HGPS cell (cell line): ENCODE data around the genes IL32 and DNASE1.

DNA sequence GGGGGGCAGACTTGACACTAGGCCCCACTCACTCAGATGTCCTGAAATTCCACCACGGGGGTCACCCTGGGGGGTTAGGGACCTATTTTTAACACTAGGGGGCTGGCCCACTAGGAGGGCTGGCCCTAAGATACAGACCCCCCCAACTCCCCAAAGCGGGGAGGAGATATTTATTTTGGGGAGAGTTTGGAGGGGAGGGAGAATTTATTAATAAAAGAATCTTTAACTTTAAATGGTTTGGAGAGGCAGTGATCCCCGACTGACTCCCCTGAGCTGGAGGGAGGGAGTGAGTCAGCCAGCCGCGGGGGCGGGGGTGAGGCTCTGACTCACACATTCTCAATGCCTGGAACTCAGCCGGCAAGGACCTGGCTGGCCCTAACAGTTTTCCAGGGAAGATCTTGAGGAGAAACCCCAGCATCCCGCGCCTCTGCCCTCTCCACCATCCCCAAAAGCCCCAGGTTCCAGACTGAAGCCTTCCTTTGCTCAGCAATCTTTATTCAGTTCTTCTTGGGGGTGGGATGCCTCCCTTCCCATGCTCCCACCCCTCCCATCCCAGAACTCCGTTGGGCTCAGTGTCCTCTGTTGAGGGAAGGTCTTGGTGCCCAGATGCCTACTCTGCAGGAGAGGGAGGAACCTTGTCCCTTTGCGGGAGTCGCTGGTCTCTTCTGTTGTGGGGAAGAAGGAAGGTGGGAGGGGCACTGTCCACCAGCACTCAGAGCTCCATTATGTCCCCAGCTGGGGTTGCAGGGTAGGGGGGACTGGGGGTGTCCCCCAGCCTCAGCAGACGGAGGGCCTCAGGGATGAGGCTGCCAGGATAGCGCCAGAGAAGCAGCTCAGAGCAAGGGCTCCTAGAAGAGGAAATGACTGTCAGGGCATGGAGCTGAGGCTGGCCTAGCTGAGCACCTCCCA, 1.3 kb downstream of the HCFC1R1 start:
- RRBS = no CpG with 5 or more reads among the region's 14 CpGs

- RRBS = no CpG with 5 or more reads among the region's 6 CpGs
These were observed 633 bp downstream of the HCFC1R1 start for GRCh38 chr16:3023060-3023558.

DNA sequence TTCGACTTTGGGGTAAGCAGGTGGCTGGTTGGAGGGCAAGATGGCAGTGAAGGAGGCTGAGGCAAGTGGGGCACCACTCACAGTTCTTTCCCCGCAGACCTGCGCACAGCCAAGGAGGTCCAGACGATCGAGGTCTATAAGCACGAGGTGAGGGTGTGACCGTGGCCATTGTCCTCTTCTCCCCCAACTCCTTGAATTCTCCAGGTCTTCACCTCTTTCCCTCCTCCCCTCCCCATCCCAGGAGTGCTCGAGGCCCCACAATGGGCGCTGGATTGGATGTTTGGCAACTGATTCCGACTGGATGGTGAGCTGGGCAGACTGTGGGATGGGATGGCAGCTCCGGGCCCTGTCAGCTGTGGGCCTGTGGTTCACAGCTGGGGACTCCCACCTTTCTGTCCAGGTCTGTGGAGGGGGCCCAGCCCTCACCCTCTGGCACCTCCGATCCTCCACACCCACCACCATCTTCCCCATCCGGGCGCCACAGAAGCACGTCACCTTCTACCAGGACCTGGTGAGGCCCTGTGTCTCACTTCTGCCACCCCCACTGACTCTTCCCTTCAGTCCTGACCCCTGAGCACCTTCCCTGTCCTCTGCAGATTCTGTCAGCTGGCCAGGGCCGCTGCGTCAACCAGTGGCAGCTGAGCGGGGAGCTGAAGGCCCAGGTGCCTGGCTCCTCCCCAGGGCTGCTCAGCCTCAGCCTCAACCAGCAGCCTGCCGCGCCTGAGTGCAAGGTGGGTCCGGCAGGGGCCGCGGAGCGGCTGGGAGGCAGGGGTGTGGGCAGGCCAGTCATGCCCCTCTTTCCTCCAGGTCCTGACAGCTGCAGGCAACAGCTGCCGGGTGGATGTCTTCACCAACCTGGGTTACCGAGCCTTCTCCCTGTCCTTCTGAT, 3.2 kb downstream of the THOC6 start:
- RRBS = 100% methylated on average over 5 of the region's 26 CpGs

DNA sequence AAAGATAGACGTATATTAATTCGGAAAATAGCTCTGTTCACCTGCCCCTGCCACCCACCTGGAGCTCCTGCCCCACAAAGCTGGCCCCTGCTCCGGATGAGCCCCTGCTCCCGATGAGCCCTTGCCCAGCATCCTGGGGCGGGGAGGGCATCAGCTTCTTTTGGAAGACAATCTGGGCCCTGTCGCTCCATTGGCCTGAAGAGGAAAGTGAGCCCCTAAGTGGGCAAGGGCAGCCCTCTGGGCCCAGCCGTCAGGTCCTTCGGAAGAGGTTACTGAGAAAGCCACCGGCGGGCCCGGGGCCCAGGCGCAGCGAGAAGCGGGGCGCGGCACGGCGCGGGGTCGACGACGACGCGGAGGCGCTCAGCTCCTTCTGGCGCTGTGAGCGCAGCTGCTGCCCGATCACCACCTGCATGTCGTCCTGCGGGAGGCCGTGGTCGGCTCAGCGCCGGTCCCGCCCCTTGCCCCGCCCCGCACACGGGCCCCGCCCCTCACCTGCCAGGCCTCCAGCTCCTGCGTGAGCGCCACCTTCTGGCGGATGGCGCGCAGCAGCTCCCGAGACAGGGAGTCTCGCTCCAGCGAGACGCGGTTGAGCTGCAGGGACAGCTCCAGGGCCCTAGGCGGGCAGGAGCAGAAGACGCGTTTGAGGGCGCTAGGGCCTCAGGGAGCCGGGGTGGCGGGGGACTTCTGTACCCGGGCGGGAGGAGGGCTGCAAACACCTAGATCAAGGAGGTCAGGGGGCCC, 4.2 kb downstream of the THOC6 start:
- RRBS = no CpG with 5 or more reads among the region's 57 CpGs

DNA sequence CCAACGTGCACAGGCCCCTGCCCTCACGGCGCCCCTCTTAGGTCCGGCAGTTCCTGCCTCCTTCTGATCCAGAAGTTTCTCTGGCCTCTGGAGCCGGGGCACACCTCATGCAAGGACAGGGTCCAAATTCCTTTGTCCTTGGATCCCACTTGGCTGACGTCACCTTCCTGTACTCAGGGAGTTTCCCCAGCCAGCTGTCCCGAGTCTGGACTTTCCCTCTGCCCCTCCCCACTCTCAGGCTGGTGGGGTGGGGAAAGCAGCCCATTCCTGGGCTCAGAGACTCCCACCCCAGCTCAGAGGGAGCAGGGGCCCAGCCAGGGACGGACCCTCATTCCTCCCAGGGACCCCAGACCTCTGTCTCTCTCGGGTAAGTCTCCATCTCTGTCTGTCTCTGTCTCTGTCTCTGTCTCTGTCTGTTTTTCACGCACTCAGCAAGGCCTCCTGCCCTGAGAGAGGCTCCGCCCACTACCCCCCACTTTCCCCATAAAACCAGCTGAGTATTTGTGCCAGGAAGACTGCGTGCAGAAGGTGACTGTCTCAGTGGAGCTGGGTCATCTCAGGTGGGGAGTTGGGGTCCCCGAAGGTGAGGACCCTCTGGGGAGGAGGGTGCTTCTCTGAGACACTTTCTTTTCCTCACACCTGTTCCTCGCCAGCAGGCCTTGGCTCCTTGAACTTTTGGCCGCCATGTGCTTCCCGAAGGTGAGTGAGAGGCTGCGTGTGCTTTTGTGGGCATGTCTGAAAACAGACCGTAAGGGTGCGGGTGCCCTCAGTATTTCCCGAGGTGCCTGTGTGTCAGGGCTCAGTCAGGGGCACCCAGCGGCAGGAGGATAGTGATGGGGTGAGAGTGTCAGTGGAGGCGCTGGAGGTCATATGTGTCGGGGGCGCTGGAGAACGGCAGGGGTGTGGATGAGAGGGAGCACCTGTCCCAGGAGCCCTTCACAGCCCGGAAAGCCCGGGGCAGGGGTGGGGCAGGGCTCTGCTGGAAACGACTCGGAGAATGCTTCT, at the start of gene IL32:
IL32 (plus strand) TSS at position 513 of the 1,005 bp plus-strand sequence.
- RRBS = 75% methylated on average over 5 of the region's 29 CpGs

DNA sequence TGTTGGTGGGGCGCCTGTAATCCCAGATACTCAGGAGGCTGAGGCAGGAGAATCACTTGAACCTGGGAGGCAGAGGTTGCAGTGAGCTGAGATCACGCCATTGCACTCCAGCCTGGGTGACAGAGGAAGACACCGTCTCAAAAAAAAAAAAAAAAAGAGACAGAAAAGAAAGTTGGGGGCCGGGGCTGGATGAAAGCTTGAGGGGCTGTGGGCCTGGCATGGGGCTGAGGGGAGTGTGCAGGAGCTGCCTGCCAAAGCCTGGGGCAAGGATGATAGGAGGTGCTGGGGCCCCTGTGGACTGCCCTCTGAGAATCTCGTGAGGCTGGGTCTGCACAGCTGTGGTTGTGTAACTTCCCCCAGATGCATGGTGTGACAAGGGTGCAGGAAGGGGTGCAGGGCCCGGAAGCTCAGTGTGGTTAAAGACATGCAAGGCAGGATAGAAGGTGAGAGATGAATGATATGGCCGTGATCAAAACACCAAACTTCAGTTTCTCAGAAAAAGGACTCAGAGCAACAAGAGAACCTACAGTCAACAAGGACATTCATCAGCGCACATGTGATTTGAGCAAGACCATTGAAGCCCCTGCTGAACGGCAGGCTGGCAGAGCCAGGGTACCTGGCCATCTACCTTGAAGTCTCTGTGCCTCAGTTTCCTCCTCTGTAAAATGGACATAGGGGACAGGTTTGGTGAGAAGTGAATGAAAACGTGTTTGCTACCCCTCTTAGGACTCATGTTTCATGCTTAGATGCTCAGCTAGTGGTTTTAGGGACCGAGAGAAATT, 9.5 kb downstream of the IL32 start:
- RRBS = no CpG with 5 or more reads among the region's 11 CpGs

GRCh38 chr16:3078443-3078793, 13.0 kb downstream of the IL32 start:
- RRBS = no CpG with 5 or more reads among the region's 1 CpG

DNA sequence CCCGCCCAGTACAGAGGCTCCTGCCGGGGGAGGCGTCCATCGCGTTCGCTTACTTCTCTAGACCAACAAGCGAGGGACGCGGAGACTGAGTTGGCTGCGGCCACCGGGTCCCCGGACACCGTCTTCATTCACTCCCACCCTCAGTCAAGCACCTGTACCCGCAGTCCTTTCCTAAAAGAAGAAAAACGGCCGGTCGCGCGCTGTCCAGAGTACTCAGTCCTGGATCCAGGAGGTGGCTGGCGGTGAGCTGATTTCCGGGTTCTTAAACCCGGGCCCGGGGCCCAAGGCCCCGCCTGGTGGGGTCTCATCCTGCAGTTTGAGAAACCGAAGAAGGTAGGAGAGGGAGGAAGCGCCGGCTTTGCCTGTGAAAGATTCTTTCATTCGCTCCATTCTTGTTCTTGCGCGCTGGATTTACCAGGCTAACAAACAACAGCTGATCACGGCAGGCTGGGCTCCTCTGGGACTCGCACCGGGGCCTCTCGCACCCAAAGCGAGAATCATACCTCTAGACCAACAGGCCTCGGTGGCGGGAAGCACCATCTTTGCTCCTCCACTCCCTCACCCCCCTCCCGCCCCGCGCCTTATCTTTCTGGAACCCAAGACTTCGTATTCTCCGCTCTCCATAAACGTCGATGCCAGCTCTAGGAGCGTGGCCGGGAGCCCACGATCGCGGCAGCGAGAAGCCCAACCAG, 35.8 kb downstream of the ZNF213 start:
- RRBS = 6% methylated on average over 31 of the region's 50 CpGs

DNA sequence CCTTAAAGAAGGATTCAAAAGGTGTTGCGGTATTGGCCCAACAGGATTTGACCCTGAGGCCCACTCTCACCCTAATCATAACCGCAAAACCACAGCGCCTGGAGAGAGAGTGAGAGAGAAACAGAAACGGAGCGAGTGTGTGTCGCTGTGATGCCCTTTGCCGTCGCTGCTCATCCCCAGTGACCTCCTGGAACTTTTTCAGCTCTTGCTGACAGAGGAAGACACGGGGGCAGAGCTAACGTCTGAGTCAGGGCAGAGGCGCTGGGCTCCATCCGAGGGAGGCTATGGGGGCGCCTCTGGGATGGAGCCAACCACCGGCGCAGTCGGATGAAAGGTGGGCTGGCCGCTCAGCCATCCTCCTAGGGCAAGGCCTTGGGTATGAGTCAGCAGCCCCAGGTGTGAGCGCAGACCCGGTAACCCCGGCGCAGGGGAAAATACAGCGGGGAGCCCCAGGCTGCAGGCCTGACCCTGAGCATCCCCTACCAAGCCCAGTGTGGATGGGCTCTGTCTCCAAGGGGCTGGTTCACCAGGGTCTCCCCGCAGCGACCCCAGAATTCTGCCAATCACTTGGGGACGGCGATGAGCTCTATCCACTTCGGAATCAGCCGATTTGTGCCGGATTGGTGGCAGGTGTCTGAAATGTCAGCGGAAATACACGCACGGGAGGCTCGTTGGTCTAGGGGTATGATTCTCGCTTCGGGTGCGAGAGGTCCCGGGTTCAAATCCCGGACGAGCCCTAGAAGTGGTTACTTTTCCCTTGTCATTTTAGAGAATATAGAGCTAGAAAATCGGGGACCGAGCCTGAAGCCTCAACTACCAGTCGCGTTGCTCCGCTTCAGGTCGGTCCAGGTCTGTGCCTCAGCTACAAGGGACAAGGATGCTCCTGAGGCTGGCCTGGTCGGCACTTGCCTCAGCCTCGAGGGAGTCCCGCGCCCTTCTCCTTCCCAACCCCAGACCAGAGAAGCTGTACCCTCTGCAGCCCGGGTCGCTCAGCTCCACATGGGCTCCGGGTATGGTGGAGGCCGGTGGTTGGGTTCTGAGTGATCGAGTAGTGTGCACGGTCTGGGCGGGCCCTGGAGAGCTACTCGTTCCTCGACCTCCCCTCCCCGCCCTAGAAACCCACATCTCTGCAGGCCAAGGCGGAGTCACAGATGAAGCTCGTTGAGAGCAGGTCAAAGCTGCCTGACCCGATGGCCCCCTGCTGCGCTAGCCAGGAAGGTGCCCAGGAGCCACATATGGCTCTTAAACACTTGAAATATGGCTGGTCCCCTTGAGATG, 37.0 kb downstream of the ZNF213 start:
- RRBS = 7% methylated on average over 8 of the region's 63 CpGs

- RRBS = 2% methylated on average over 26 of the region's 57 CpGs
These were observed 47.8 kb downstream of the ZNF213 start for GRCh38 chr16:3182523-3183202.

GRCh38 chr16:3183203-3183584, 48.4 kb downstream of the ZNF213 start:
- RRBS = 3% methylated on average over 25 of the region's 26 CpGs

DNA sequence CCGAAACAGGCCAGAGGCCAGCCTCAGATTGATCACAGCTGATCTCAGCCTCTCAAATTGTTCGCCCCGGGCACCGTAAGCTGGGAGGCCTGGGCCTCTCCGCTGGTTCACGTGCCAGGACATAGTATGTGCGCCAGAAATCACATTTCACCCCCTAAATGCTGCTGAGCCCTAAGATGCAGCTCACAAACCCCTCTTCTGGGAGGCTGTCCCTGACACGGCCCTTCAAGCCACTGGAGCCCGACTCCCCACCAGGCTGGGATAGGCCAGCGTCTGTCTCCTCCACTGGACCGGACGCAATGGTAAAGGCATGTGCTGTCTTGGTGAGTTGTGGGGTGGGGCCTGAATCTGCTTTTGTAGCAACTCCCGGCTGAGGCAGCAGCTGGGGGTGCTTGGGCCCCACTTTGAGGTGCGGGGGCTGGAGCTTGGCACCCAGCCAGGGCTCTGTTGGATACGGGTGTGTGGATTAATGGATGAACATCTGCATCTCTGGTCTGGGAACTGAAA, 3.4 kb upstream of the NLRC3 start:
- RRBS = 60% methylated on average over 3 of the region's 15 CpGs

DNA sequence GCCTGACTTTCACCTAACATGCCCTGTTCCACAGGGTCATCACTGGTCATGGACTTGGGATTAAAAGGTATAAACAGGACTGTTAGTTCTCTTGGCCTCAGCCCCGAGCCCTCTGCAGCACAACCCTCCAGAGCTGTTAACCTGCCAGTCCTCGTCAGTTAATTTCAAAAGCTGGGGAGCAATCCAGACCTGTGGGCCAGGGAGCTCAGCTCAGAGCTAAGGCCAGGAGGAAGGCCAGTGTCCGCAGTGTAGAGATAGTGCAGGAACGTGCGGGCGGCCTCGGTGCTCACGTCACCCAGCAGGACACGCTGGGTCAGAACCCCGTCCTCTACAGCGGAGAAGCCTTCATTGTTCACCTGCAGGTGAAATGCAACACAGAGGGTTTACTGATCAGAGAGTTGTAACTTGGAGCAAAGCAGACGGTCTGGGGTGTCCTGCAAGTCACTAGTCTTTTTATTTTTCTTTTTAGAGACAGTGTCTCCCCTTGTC, 15.4 kb upstream of the NLRC3 start:
- RRBS = no CpG with 5 or more reads among the region's 12 CpGs

DNA sequence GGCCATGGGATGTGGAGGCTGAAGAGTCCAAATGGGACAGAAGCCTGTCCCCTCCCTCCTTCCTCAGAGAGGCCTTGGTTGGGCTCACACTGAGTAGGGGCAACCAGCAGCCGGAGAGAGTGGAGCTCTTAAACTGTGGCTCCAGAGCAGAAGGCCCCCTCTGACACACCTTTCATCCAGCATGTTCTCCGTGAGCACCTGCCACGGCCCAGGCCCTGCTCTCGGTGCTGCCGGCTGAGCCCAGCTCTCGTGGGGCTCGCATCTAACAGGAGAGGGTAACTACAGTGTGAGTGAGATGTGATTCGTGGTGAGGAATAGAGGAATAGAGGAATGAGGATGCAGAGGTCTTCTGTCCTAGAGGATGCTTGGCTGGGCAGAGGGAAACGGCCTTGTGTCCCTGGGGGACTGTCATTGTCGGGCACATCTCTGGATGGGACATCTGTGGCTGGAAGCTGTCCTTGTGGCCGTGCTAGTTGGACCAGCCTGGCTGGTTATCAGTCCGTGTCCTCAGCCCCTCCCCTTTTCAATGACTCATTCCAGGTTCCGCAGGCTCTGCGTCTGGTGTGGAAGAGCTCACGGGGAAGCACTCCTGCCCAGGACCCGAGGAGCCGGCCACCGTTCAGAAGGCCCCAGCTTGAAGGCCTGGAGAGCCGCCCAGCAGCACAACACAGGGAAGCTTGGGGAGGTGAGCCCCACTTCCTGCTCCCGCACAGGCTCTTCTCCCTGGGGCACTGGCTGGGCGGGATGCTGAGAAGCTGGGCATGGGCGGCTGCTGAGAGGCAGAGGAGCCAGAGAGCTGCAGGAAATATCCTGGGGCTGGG, 11.9 kb upstream of the DNASE1 start:
- RRBS = no CpG with 5 or more reads among the region's 22 CpGs

DNA sequence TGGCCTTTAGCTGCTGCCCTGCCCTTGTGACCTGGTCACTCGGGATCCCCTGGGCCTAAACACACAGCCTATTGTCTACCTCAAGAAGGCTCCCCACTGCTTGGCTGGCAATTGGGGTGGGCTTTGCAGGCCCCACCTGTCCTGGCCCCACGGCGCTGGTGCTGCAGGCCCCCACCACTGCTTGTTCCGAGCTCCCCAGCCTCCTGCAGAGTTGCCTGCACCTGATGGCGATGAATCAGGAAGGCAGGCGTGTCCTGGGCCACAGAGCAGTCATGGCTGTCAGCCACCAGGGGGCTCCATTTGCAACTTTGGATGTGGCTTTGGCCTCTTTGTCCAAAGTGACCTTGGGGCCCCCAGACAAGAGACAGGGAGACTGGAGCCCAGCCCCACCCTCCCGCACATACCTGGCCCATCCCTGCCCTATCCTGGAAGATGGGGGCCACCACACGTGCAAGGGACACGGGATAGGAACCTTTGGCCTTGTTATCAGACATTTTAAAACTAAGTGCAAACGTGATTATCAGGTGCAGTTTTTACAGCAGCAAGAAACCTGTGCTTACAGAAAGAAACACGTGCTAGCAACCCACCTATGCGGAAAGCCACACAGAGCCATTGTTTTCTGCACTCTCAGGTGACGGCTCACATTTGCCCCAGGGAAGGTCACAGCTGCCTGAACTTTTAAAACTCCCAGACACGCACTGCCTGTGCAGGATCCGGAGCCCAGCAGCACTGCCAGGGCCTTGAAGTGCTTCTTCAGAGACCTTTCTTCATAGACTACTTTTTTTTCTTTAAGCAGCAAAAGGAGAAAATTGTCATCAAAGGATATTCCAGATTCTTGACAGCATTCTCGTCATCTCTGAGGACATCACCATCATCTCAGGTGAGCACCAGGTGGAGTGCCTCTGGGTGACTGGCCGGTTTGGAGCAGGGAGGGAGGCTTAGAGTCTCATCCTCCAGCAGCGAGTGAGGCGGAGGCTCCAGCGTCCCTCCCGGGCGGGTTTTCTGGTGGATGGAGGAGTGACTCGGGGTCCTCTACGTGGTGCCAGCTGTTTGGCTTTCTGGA, at the start of gene DNASE1:
DNASE1 (plus strand) TSS at position 527 of the 1,063 bp plus-strand sequence.
- RRBS = 87% methylated on average over 5 of the region's 24 CpGs

DNA sequence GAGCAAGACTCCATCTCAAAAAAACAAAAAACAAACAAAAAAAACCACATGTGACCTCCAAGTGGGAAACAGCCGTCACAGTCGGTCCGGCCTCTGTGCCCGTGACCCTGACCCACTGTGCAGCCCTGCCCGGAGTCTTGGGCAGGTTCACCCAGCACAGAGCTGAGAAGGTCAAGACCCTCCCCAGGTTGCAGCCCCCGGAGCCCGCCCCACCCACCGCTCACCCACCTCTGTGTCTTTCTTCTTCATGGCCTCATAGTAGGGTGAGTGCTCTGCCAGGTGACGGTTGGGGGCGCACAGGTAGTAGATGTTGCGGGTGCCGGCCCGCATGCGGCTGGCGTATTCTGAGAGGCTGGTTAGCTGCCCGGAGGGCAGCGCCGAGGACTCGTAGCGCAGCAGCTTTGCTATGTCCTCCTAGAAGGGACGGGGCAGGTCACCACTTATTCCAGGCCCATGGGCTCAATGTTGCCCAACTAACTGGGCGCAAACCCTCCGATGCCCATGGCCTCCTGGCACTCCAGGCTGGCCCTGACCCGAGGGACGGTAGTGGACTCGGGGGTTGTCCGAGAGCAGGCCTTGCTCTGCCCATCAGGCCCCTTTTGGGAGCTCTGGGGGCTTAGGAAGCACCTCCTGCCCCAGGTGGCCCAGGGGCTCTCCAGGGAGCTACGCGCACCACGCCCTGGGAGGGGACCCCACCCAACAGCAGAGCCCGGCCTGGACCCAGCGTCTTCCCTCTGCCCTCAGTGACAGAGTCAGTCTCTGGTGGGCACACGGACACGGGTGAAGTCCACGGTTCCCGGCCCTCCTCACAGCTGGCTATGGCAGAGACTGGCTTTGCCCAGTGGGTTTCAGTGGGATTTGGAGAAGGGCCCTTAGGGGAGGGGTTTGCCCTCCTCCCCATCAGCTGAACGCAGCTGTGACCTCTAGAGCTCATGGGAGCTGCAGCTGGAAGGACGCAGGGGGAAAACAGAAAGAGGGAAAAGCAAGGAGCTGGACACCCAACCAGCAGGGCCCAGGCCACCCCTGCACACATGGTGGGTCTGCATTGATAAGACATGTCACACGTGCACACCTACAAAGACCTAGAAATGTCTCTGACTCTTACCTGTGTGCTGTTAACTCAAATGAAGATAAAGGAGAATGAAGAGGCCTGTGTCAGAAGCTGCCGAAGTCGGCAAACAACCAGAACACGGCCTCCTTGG, 10.0 kb downstream of the DNASE1 start:
- RRBS = 97% methylated on average over 11 of the region's 42 CpGs

DNA sequence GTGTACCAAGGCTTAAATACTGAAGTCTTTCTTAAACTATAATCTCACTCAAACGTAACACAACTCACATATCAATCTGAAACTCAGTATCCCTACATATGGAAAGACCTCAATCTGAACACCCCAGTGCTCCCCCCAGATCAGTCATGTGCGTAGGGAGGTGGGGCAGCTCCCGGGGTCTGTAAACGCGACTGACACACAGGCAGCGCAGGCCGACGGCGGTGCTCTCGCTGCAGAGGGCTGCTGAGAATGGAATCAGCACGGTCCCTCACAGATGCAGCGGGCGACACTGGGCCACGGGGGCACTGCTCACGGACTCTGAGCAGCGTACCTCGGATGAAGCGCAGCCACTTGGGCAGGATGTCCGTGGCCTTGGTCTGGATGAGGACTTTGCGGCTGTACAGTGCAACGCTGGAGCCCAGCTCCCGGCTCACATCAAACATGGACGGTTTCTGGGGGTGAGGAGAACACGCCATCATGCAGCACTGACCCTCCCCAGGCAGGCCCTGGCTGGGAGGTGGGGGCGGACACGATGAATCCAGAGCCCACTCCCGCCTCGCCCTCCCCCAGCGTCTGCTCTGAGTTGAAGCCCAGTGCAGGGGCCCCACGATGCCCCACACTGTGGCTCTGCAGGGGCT, 18.0 kb downstream of the DNASE1 start:
- RRBS = no CpG with 5 or more reads among the region's 30 CpGs

DNA sequence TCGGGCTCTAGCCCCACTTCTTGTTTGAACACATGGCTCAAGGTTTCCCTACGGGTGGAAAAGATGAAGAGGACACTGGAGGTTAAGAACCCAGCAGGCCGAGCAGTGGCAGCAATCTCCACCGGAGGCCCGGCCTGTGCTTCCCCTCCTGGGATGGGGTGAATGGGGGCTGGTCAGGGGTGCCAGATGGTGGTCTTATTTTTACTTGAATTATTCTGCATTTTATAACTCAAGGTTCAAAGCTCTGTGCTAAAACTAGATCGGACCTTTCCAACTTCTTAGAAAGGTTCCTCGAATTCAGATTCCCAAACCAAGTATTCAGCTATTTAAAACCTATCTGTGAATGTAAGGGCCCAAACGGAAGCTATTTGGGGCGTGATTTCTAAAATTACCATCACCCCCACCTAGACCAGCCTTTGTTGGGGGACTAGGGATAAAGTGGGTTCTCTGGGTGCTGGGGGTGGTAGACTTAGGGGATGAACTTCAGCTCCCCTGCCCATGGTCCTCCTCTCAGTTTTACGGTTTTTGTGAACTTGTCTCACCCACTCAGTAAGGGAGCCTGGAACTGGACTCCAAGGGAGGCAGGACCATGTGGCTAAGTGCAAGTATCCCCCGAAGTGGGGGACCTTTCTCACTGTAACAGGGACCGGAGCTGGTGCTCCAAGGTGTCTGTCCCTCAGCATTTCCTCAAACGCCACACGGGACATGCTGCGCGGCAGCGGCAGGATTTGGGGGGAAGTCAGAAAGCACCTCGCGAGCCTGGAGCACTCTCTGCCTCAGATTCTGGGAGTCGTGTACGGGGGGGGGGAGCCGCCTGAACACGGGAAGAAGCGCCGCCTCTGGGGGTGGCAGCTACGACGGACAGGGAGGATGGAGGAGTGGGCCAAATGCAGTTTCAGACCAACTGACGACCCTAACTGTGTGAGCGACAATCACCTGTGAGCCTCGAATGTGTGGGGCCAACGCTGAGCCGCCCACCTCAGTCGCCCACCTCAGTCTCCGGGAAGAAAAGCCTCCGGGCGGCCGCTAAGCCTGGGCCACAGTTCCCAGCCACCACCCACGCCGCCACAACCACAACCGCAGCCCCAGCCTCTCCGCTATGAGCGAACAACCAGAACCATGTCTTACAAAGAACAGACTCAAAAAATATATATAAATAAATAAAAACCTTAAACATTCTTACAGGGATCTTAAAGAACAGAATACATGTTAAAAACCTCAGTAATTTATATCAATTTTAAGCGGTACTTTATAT, 8.5 kb upstream of the TRAP1 start:
- RRBS = no CpG with 5 or more reads among the region's 43 CpGs

DNA sequence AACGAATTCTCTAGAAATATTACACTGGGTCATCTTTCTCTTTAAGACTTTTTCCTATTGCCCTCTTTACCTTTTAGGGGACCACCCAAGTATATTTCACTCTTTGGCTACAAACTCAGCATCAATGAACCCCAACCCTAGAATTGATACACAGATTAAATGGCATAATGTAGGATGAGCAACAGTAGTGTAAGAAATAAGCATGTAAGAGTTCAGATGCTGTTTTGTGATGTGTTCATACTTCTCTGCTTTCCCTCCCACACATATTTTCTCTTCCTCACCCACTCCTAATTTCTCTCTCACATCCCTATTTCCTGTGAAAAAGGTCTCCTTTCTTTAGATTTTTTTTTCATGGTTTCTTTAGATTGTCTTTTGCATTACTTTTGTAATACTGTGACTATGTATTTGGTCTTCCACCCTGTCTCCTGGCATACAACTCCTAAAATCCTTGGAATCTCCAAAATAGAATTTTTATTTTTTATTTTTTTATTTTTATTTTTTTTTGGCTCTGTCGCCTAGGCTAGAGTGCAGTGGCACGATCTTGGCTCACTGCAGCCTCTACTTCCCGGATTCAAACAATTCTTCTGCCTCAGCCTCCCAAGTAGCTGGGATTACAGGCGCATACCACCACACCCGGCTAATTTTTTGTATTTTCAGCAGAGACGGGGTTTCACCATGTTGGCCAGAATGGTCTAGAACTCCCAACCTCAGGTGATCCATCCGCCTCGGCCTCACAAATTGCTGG, 21.6 kb downstream of the CREBBP start:
- RRBS = no CpG with 5 or more reads among the region's 9 CpGs

DNA sequence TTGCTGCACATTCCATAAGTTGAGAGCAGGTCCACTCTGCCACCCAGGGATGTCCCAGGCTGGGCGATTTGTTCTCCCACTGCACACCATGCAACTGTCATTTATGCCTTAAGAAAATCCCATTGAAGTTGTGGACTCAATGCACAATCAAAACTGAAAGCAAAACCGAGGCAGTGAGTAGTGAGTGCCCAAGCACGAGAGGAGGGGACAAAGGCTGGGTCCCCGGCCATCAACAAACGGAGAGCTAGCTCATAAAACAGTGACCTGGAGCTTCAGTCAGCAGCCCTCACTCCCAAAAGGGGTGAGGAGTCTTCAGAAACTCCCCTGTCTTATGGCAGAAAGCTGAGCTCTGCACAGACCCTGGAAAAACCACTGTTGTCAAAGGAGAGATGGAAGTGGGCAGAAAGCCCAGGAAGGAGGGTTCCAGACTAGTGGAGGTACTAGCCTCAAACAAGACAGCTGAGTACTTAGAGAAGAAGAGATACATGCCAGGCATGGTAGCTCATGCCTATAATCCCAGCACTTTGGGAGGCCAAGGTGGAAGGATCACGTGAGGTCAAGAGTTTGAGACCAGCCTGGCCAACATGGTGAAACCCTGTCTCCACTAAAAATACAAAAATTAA, 96.8 kb downstream of the ADCY9 start:
- RRBS = no CpG with 5 or more reads among the region's 6 CpGs